Foreskin keratinocyte (primary cell): ENCODE measurements around a stretch of chr14.

DNA sequence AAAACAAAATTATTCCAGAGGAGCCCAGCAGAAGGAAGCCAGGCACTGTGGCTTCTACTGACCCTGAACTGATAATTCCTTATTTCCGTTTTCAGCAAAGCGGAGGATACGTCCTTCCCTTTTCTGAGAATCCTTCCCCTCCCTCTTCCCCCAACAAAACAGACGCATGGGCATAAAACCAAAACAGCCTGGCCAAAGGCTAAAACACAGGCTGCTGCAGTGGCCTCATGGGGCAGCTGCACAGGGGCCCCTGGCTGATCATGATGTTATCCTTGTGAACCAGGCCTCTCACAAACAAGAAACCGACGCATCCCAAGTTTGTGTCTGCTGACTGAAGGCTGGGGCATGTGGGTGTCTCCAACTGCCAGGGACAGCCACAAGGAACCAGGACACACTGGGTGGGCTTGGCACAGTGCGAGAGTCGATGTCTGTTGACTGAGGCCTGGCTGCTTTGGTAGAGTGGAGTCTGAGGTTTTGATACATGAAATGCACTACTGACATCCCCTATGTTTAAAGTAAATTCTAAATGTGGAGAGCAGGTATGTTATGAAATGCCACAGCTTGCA, 23.4 kb upstream of the STON2 start:
- RAMPAGE, total RNA: no peak

GRCh38 chr14:81473958-81474460, 59.6 kb downstream of the SEL1L start:
- RAMPAGE, total RNA: no peak

DNA sequence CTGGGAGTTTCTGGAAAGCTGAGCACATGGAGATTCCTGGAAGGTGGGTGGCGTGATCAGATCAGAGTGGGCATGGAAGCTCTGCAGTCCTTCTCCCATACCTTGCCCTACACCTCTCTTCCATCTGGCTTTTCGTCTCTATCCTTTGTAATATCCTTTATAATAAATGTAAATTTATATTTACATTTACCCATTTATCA, 10.4 kb downstream of the SEL1L start:
- RAMPAGE, total RNA: no peak

GRCh38 chr14:81534615-81535010, 960 bp upstream of the SEL1L start:
- RAMPAGE, total RNA: no peak

GRCh38 chr14:83018107-83018415, 1484.4 kb upstream of the SEL1L start:
- RAMPAGE, total RNA: no peak

DNA sequence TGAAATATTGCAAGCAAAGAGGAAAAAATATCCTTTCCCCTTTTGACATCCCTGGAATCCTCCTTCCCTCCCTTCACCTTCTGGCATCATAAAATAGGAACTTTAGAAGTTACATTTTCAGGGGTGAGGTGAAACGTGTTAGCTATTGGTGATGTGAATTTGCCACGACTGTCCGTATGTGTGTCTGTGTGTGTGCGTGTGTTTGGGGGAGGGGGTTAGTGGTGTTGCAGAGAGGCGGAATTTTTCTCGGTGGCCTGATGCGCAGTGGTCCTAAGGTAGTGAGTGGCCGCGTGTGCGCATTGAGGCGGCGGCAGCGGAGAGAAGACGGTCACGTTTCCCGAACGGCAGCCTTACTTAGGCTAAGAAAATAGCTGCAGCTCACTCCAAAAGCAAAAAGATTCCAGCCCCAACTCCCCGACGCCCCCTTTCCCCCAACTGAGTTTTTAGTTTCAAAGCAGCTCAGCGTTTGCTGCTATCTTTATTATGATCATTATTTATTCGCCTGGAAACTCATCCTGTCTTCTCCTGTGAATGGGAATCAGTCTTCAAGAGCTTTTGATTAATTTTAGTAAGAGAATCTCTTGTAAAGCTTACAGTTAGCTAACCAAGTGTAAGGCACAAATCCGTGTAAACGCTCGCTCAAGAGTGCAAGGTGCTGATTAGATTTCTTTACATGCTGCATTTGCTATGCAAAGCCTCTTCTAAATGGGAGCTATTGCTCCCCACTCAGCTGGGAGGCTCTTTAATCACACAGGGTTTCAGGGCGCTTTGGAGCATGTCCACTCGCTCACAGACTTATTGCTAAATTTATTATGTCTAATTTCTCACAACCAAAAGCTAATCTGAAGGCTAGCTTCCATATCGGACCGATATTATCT, 4.7 kb downstream of the FLRT2 start:
- RAMPAGE, total RNA: no peak

DNA sequence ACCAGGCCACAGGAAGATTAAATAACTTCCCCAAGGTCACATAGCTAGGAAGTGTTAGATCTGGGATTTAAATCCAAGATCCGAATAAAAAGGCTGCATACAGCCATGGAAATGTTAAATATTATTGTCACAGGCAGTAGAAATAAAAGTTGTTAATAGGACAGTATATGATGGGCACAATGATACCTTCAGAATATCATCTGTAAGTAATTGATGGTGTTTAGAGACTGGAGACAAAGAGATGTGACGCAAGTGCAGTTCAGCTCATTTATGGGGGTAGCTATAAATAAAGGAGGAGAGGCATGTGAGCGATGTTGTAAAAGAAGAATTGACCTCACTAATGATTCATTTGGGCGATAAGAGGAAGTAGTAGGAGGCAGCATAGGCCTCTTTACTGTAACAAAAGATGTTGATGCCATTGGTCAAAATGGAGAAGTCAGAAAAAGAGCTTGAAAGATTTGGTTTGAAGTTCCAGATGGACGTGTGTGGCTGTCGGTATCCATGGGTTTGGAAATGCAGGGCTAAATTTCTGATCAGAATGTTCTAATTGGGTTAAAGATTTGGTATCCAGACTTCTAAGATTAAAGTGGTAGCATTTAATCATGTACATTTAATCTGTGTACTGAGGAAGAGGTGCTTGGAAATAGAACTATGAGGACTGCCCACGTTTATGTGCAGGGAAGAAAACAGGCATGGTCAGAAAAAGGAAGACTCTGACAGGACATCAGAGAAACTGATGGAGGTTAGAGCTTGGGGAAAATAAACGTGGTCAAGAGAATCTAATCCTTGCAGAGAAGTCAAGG, 70.1 kb downstream of the FLRT2 start:
- RAMPAGE, total RNA: no peak

GRCh38 chr14:87531734-87532230, 461.2 kb downstream of the GALC start:
- RAMPAGE, total RNA: no peak

DNA sequence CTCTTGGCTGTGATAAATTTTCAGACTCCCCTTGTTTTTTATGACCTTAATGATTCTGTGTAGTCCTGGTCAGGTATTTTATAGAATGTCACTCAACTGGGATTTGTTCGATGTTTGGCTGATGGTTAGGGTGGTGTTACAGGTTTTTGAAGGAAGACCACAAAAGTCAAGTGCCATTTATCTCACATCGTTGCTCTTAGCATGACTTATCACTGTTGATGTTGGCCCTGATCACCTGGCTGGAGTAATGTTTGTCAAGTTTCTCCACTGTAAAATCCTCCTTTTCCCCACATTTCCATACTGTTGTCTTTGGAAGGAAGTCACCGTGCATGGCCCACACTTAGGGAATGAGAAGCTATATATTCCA, 151.2 kb downstream of the GALC start:
- RAMPAGE, total RNA: no peak

DNA sequence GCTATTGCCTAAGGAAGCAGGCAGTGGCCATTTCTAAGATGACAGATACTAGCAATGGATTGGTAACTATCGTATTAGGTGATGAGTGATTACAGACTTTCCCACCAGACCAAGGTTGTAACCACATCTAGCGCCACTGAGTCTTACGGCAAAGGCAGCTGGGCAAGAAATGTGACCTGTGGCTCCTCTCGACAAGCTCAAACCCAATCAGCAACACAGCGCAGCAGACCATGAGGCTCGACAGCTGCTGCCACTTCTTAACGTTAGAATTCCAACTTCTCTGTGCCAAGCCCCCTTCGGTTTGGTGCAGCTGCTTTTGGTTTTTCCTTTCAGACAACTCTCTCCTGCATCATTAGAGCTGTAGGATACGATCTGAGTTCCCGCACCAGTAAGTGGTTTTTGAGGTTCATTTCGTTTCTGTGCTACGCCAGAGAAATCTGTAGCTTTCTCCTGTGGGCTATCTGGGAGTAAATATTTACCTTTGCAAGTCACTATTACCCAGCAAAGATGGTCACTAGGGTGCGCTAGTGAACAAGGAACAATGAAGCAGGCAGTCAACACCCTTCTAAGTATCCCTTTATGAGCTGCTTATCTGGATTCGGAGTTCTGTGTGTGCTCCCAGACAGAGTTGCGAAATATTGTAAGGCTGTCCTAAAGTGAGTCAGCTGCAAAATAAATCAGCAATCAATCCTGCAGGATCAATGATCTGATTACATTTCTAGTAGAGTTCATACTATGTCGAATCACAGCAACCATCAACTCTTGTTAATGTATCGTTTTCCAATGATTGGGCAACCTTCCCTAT, 133.9 kb downstream of the KCNK10 start:
- RAMPAGE, total RNA: no peak

DNA sequence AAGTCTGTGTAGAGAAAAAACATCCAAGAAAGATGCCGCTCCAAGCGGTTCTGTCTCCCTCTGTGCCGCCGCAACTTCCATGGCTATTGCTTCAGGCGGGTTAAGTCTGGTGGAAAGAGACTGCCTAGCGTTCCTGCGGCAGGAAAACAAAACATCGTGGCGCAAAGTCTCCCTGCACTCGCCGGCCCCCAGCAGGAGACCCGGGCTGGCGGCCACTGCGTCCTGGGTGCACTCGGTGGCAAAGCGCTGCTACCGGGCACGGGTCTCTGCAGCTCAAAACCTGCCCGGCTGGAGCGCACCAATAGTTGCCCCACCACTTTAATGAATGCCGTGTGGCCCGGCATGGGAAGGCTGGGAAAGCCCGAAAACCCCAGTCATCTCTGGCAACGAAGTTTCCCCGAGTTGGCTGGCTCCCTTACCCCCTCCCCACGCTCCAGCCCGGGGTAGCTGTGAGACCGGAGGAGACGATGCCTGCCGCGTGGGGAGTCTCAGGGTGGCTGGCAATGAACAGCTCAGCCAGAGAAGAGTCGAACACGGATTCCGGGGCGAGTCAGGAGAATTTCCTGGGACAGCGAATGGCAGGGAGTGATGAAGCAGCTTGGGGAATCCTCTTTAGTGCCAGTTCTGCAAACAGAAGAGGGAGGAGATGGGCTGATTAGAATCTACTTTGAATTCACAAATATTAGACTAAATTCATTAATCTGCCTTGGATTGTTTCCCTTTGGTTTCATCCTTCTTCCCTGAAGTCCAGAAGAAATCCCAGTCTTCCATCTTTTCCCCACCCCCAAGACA, 3.6 kb upstream of the KCNK10 start:
- RAMPAGE, total RNA: no peak

DNA sequence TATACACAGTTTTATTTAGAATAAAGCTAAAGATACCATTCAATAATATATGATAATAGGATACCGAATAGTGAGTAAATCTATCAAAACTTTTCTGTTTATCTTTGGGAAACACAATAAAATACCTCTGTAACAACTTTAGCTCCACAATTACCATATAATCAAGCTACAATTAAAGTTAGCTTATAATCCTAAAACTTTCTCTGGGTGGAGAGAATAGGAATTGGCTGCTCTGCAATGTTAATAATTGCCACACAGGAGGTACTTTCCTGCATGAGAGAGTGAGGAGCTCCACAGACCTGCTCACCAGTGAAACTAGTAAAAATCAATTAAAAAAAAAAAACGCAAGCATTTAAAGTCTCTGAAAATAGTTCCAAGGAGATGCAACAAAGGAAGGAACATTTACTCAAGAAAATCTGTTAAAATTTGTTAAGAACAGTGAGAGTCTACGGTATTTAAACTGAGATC, 110.6 kb downstream of the EML5 start:
- RAMPAGE, total RNA: no peak

- RAMPAGE, total RNA: no peak
Observed at GRCh38 chr14:89011689-89012768, 187.6 kb downstream of the TTC8 start.

DNA sequence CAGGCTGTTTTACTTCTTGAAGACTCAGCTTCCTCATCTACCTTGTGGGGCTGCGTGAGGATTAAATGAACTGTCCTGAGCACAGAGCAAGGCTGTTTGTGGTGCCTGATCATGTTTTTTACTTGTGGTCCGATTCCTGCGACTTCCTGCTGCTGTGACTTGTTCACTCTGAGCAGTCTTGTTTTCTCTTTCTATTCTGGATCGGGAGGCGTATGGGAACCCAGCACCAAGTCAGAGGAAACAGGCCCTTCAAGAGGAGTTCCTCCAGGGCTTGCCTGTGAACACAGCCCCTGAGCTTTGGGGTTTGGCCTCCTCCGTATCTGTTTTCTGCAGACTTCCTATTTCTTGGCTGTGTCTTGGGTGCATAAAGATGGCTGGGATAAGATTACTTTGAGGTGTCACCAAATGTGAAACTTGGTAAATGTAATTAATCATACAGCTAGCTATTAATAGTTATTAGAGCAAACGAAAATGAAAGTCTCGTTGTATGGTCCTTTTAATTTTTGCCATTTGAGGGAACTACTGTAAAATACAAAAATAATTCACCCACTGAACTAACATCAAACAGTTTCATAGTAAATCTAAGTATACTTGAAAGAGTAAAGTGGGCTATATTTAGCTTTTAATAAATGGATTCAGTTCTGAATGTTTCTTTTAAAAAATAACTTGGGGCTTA, 251.6 kb downstream of the FOXN3 start:
- RAMPAGE, total RNA: no peak

GRCh38 chr14:89198640-89199443, 218.2 kb downstream of the FOXN3 start:
- RAMPAGE, total RNA: no peak

- RAMPAGE, total RNA: no peak
Observed at GRCh38 chr14:89271129-89271265, 146.0 kb downstream of the FOXN3 start.

DNA sequence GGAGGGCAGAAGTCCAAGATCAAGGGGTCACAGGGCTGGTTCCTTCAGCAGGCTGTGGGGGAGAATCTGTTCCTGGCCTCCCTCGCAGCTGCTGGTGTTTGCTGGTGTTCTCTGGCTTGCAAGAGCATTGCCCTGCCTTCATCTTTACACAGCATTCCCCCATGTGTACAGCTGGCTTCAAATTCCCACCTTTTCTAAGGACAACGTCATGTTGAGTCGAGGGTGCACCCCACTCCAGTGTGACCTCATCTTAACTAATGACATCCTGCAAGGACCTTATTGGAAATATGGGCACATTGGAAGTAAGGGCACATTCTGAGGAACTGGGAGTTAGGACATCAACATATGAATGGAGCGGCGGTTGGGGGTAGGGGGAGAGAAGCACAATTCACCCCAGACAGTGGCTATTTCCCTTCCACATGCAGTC, 123.6 kb downstream of the FOXN3 start:
- RAMPAGE, total RNA: no peak

- RAMPAGE, total RNA: no peak
Observed at GRCh38 chr14:89352030-89352575, 64.9 kb downstream of the FOXN3 start.

- RAMPAGE, total RNA: no peak
Observed at GRCh38 chr14:89364266-89365336, 52.4 kb downstream of the FOXN3 start.

GRCh38 chr14:89366550-89366899, 50.5 kb downstream of the FOXN3 start:
- RAMPAGE, total RNA: no peak